Placental pericyte (primary cell): ENCODE measurements around the genes EFCAB8 and SNTA1.

DNA sequence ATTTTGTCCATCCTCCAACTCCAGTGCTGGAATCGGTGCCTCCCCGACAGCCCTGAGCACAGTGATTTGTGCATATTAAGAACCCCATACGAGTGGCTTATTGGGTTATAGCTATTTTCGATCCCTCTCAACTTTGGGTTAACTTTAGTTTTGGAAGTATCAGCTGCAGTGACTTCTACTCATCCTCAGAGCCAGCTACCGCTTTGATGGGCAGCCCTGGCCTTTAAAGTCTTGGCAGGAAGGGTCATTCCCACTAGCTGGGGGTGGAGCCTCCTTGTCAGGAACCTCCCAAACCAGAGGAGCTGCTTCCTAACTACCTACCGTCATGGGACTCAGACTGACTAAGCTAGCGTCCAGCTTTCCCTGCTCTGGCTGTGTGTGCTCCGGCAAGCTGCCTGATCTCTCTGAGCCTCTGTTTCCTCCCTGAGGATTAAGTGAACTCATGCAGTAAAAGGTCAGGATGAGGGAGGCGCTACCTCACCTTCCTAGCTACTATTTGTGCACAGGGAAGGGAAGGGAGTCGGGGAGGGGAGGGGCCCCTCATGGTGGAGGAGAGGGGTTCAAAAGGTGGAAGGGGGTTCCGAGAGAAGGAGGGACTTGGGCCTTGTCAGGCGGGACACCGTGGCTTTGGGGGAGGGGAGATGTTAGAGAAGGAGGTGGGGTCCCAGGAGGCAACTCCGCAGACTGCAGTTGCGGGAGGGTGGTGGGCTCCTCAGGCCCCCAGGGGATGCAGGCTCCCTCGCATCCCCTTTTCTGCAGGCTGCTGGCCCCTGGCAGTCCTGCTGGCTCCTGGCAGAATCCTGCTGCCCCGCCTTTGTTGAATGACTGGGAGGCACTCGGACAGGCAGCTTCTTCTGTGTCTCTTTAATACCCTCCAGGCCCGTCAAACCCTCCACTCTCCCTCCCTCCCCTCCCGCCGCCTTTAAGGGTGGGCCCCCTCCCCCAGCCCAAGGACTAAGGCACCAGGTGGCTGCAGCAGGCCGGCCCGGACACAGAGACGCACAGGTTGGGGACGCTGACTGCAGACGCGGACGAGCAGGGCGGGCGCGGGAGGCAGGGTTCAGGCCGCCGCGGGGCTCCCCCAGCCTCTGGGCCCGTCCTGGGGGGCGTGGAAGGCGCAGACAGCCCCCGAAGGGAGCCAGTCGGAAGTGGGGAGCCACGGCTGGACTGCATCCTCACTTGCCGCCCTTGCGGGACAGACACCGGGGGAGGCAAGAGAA is 9.7 kb downstream of the DUSP15 start:
- CAGE, long polyA plus RNA = no peak

DNA sequence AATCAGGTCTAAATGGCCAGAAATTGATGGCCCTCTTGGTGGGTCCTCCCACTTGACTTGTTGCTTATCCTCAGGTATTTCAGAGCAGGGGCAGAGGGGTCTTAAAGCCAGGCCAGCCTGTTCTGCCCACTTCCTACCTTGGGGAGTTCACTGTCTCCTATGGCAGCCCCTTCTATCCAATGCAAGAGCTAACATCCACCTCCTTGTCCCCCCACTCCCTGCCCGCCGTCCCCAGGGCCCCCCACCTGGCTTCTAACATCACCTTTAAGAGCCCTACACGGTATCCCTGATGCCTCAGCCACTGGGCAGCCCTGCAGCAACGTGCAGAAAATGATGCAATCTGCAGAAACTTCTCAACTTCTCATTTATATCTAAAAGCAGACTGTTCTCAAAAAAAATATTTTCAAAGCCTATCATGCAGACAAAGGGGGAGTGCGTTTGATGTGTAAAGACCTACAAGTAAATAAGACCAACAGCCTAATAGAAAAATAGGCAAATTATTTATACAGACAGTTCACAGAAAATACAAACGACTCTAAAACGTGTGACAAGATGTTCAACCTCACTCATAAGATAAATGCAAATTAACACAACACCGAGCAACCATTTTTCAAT is 15.3 kb upstream of the HCK start:
- CAGE, long polyA plus RNA = no peak

DNA sequence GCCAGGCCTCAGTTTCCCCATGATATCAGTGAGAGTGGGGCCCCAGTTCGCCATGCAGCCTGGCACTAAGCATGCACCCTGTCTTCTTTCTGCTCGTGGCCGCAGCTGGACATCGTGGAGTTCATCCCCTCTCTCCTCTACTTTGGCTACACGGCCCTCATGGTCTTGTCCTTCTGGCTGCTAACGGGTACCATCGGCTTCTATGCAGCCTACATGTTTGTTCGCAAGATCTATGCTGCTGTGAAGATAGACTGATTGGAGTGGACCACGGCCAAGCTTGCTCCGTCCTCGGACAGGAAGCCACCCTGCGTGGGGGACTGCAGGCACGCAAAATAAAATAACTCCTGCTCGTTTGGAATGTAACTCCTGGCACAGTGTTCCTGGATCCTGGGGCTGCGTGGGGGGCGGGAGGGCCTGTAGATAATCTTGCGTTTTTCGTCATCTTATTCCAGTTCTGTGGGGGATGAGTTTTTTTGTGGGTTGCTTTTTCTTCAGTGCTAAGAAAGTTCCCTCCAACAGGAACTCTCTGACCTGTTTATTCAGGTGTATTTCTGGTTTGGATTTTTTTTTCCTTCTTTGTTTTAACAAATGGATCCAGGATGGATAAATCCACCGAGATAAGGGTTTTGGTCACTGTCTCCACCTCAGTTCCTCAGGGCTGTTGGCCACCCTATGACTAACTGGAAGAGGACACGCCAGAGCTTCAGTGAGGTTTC is 42.2 kb downstream of the PLAGL2 start:
- CAGE, long polyA plus RNA = no peak

GRCh38 chr20:32187970-32188617 is 19.4 kb downstream of the PLAGL2 start:
- CAGE, long polyA plus RNA = no peak

DNA sequence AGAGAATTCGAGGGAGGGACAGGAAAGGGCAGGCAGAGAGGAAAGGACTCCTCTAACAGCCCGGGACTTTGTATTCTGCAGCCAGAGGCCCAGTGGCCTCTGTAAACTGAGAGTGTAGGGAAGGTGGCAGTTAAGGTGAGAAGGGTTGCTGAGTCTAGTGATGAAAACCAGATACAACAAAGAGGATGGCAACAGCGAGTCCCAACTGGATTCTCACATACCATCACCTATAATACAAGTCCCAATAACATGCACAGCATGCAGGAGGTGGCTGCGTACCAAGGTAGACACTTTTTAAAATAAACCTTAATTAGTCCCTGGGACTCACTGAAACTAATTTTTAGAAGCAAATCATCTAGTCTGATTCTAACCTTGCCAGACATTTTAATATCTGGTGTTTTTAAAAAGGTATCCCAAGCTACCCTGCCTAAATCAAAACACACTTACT is 13.4 kb downstream of the PLAGL2 start:
- CAGE, long polyA plus RNA = no peak

- CAGE, long polyA plus RNA = no peak
These were observed 2.0 kb downstream of the ASXL1 start for GRCh38 chr20:32360082-32360558.

DNA sequence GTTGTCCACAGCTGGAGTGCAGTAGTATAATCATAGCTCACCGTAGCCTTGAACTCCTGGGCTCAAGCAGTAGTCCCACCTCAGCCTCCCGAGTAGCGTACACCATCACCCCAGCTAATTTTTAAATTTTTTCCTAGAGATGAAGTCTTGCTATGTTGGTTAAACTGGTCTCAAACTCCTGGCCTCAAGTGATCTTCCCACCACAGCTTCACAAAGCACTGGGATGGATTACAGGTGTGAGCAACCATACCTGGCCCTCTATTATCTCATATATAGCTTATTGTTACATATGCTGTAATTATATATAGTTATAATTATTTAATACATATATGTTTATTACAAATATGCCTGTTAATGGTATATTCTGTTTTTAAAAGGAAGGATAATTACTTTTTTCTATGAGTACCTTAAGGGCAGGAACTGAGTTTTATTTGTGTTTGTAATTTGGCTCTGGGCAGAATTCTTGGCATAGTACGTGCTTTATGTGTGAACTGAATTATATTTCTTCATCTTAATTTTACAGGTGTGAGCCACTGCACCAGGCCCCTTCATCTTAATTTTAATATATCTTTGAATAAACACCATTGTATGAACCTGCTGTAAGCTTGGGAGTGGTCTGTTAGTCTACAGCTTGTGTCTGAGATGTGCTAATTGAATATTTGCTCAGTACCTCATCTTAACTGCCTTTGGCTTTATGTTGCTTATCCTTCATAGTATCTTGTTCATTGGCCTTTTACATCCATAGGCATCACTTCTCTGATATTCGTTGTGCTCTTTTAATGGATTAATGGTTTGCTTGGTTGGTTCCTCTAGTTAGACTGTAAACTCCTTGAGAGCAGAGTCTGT is 13.7 kb downstream of the ASXL1 start:
- CAGE, long polyA plus RNA = no peak

GRCh38 chr20:32434220-32435374 is 76.5 kb downstream of the ASXL1 start:
- CAGE, long polyA plus RNA = no peak

DNA sequence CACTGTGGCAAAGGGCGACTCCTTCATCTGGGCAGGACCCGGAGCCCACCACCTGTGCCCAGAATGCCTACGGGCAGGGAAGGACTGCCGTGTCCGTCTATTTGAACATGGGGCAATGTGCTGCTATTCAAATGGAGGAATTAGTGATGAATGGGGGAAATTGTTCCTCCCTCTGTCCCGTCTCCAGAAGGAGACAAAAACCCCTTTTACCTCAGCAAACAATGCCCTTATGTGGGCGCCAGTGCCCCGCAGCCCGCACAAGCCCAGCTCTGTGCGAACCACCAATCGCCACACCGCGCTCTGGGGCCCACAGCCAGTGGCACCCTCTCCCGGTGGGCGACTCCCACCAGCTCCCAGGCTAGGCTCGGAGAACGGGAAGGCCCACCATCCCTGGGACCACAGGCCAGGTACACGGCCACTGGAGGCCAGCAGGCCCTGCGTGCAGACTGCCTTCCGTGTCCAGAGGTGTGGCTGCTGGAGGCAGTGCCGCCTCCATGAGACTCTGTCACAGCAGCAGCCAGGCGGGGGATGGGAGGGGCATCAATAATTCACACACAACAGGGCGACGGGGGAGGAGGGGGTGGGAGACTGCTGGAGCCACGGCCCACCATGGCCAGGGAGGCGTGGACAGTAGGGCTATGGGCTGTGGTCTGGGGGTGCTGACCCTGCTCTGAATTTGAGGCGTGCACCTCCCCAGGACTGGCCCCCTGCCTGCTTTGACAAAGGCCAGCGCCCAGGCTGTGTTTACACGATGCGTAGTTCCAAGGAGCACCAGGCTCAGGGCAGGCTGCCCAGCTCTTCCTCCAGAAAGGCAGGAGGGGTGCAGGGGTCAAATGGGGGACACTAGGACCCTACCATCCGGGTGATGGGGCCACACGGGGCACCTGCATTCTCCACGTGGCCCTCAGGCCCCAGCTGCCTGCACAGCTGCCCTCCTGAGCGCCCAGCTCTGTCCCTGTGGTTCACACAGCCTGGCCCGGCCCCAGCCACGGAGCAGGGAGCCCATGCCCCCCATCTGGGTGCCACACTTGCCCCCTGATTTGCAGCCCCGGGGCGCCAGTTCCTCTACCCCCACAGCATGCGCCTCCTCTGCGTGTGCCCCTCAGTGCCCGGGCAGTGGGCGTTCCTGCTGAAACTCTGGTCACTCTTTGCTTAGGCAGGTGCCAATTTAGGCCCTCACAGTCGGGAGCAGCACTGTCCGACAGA is 105.8 kb downstream of the ASXL1 start:
- CAGE, long polyA plus RNA = no peak

GRCh38 chr20:32481202-32481840 is 103.8 kb downstream of the NOL4L start:
- CAGE, long polyA plus RNA = no peak

DNA sequence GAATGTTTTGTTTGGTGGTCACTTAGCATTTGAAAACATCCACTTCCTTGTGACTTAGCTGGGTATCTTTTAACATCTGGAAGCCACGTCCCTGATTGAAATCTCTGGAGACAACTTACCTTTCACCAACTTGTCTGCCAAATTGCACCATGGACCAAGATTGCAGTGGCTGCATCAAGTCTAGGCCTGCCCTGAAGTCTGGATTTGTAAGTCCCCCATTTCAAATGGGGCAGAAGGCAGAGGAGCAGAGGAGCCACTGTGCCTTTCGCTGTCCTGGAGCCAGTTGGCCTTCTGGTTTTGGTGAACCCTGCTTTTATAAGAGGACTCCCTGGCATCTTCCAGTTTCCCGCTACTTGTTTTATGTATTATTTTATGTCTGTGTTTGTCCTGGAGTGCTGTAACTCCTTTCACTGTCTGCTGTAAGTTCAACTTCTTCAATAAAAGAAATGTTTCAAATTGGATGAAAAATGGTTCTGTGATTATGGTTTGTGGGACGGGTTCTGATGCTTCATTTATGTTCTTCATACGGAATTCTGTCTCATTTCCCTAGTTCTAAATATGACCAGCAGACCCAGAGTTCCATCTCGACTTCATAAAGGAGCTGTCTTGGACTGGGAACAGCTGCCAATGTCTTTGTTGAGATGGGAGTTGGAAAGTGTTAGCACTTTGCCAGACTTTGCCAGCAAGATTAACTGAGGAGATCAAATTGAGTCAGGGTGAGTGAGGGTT is at the start of gene EFCAB8:
Gene EFCAB8 (plus strand): TSS at position 633 of the 729 bp plus-strand sequence.
- CAGE, long polyA plus RNA = no peak

DNA sequence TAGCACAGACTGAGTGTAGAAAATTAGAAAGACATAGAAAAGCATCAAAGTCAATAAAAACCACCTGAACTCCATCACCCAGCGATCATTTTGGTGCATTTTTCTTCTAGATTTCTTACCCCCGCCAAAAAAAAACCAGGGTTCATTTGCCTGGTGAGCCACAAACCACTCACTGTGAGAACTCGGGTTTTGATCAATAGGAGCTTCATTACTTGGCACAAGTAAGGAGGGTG is 36.5 kb downstream of the SUN5 start:
- CAGE, long polyA plus RNA = no peak

DNA sequence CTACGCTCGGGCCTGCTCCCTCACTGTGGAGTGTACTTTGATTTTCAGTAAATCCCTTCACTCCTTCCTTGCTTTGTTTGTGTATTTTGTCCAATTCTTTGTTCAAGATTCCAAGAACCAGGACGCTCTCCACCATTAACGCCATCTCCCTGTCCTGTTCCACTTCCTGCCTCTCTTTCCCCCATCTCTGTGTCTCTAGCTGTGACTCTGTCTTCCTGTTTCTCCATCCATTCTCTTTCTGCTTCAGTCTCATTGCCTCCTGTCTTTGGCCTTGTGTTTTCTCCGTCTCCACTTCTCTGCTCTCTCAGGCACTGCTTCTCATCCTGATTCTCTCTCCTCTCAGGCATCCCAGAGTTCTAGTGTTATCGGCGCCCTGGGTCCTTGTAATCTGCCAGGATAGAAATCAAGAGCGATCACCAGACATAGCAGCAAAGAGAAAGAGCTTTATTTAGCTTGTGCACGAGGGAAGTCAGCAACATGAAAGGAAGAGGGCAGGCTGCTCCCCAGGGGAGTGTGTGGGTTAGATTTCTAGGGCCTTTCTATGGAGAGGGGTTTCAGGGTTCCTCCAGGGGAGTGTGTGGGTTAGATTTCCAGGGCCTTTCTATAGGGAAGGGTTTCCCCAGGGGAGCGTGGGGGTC is 32.6 kb downstream of the SUN5 start:
- CAGE, long polyA plus RNA = no peak

- CAGE, long polyA plus RNA = no peak
These were observed 459 bp upstream of the CDK5RAP1 start for GRCh38 chr20:33401838-33402117.

- CAGE, long polyA plus RNA = no peak
These were observed 741 bp upstream of the CDK5RAP1 start for GRCh38 chr20:33402131-33402388.

DNA sequence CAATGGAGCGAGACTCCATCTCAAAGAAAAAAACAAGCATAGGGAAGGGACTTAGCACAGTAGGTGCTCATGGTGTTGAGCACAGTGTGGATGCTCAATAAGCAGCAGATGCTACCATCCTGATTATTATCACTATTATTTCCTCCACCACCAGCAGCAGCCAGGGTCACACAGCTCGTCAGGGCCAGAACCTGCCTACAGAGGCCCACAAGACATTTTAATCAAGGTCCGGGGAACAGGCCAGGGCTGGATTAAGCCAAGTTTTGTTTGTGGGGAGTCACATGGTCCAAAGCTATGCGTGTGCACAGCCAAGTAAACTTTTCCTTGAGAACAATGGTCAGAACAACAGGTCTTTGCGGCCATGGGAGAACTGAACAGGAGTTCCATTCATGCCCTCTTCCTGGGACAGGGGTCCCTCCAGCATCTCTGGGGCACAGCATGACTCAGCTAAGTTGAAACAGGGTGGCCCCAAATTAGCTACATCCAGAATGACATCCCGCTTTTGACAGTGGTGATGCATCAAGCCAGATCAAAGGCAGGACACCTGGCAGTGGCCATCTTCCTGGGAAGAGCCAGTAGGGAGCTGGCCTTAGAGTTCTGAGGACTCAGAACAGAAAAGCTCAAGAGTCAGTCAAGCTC is 11.7 kb downstream of the SNTA1 start:
- CAGE, long polyA plus RNA = no peak

GRCh38 chr20:33443477-33443807 is at the start of gene SNTA1:
TSS of gene SNTA1 (minus strand) at chr20:33443763.
- CAGE, long polyA plus RNA = no peak

DNA sequence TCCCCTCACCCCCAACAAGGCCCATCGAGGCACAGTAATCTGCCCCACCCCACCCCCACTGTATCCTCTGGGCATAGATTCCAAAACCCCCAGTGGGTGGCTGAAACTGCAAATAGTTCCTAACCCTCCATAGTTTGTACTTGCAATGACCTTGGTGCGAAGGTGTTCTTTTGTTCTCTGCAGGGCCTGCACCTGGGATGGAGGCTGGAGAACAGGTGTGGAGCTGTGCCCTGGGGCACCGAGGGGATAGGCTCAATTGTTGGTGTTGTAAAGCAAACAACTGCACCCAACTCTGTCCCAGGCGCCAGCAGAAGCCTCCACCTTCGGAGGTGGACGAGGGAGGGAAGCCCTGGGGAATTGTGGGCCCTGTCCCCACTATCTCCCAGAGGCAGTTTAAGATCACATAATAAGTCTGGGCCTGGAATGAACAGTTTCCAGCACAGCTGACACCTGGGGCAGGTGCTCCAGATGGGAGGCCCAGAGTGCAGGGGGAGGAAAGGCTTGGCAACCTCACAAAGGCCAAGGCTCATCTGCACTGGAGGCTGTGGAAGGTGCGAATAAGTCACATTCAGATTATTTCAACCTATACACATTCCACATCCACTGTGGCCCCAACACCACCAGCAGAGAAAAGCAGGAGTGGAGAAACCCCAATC is 12.5 kb upstream of the CBFA2T2 start:
- CAGE, long polyA plus RNA = no peak

DNA sequence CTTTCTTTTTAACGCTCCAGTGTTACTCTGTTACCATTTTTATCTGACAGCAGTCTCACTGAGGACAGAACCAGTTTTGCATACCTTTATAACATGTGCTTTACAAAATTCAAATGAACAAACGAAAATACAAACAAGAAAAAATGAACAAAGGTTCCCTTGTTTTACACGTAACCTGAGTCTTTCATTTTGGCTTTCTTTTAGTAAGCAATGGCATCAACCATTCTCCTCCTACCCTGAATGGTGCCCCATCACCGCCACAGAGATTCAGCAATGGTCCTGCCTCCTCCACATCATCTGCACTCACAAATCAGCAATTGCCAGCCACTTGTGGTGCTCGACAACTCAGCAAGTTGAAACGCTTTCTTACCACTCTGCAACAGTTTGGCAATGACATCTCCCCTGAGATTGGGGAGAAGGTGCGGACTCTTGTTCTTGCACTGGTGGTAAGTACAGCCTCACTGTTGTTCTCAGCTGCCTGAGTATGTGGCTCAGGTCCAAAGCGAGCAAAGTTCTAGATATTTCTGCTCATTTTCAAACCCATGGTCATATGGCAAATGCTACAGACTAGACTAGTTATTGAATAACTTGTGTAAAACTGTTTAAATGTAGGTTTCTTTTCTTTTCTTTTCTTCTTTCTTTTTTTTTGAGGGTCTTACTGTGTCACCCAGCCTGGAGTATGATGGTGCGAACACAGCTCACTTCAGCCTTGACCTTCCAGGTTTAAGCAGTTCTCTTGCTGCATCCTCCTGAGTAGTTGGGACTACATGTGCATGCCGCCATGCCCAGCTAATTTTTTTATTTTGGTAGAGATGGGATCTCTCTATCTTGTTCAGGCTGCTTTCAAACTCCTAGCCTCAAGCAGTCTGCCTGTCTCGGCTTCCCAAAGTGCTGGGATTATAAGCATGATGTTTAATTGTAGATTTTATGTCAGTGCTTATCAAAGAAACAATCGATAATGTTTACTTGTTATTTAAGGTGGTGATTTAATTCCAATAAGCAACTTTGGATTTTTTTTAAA is 50.9 kb upstream of the C20orf144 start:
- CAGE, long polyA plus RNA = no peak

DNA sequence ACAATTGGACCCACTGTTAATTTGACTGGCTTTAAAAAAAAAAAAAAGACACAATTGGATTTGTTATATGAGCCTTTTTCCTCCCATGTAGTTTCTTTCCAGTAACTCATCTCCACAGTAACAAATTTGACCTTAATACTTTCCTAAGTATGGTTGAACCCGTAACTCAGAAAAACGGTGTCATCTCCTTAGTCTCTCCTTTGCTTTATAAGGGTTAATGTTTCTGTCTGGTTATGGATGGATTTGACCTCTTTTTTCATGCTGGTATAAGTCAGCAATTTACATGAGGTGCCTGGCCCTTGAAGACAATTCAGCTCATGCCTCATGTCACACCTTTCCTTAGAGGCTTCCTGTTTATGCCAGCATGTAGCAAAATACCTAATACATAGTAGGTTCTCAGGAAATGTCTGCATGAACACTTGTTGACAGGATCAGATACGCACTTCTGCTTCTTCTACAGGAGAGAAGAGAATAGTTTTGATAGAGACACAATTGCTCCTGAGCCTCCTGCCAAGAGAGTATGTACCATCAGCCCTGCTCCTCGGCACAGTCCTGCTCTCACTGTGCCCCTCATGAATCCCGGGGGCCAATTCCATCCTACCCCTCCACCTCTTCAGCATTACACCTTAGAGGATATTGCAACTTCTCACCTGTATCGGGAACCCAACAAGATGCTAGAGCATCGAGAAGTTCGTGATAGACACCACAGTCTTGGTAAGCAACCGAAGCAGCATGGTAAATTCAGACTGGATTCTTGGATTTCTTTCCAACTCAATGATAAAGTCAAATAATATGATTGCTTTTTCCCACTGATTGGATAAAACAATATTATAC is 37.6 kb upstream of the C20orf144 start:
- CAGE, long polyA plus RNA = no peak